Colon Carcinoma Metastatic in the Brain (tissue), 2 donors: ENCODE measurements around a stretch of chr16.

DNA sequence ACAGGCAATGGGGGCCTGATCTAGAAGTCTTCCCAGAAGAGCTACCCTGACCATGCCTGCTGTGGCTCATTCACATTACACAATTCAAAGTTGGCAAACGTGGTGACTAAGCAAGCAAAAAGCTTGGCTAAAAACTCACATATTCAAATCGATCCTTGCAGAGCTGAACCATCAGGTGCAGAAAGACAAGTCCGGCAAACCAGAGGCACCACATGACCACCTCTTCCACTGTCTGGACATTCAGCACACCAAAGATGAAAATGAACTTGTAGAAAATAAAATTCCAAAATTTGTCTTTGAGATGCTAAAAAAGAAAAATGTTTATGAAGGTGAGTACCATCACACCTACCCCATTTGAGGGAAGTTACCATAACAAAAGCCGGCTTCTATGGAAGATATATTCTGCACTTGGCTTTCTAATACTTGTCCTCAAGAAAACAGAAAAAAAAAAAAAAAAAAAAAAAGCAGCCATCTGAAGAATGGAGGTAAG lies 16.0 kb downstream of the AMFR start:
- PRO-cap, 2 experiments: no peak in any of the 2 experiments

- PRO-cap, 2 experiments: no peak in any of the 2 experiments
These were observed 12.1 kb downstream of the MT4 start for GRCh38 chr16:56576775-56577590.

DNA sequence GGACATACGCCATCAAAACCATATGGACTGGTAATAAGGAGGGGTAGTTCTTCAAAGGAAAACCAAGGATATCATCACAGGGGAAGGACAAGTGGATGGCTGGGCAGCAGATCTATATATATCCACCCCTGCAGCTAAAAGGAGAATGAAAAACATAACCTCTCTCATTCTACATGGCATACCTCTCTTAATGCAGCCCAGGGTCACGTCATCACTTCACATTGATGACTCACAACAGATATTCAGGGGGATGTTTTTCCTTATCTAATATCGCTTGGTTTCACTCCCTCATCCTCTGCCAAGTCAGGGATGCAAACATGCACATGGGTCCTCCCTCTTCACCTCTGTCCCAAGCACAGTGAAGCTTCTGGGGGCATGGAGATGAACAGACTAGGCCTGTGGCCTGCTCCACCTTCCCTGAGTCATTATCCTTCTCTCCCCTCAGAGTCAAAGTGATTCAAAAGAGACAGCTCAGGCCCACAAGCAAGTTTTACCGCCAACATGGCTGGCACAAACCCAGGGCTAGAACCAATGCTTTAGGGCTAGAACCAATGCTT lies 2.4 kb upstream of the MT2A start:
- PRO-cap, 2 experiments: no peak in any of the 2 experiments

GRCh38 chr16:56616998-56617761 lies 8.4 kb upstream of the MT1E start:
- PRO-cap, 2 experiments: no peak in any of the 2 experiments

DNA sequence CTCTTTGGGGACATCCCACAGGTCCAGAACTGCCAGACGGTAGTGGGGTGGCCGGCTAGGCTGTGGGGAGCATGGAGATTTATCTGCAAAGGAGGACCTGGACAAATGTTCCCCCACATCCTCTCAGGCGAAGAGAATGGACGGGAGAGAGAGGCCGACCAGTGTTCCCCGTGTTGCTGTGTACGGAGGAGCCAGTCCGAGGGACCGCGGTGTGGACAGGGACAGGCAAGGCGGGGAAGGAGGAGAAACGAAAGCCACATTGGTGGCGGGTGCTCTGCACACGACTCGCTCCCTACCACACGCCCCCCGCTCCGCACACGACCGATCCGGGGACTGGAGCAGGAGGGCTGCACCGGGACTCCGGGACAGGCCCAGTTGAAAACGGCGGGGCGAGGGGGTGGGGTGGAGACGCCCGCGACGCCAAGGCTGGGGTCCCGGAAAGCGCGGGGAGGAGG lies 526 bp upstream of the MT1M start:
- PRO-cap, 2 experiments: no peak in any of the 2 experiments

DNA sequence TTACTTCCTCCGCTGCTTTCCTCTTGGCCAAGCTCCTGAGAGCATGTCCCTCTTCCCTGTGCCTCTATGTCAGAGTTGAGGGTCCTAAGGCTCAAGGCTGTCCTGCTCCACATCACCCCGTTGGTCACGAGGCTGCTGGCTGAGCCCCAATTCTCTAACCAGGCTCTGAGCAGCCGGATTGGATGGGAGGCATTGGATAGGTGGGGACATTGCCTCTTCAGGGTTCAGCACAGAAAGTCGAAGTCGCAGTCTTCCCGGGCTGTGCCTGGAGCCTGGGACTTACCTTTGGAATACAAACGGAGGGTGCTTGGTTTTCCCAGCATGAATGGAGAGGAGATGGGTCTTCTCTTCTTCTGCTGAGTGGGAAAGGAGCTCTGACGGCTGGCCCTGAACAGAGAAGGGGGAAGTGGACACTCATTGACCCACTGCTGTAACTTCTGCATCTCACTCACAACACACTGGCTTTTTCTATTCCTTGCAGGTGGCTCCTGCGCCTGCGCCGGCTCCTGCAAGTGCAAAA lies 471 bp downstream of the MT1H start:
- PRO-cap, 2 experiments: no peak in any of the 2 experiments

DNA sequence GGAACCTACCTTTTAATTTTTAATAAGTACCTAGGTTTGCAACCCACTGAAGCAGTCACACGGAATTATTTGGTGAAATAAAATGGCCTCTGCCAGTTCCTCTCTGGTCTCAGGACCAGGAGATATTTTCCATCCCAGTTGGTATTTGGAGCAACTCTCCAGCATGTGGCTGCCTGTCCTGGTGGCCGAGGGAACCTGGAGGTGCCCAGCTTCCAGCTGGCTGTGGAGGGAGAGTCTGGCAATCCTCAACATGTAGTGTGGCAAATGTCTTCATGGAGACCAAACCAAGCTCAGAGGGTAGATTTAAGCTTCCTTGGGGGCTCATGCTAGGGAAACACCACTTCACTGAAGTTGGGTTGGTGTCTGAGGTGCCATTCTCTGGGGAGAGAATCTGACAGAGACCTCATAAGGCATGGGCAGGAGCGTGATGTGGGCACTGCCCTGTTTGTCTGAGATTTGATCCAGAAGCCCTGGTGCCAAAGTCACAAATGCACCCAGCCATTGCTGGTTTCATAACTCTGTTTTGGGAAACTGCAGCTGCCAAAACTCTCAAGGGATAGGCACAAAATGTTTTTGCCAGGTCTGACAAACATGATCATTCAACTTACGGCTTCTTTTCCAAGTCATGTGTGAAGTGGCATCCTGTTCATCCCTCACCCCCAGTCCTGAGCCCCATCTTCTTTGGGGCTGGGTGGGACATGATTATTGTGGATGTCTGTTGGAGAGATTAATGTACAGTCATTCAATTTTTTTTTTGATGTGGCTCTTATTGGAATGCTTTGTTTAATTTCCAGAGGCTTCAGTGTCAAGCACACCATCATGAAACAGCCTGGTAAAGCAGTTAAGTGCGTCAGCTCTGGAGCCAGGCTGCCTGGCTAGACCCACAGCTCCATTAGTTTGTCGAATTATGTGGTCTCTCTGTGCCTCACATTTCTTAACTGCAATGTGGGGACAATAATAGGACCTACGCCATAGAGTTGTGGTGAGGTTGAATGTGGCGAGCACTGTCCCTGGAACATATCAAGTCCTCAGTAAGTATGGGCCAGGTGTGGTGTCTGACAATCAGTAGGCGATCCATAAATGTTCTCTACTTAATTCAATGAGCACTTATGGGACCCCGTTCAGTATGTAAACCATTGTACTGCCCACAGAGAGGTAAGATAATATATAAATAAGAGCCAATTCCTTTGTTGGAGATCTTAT lies 3.1 kb downstream of the MT1X start:
- PRO-cap, 2 experiments: no peak in any of the 2 experiments

DNA sequence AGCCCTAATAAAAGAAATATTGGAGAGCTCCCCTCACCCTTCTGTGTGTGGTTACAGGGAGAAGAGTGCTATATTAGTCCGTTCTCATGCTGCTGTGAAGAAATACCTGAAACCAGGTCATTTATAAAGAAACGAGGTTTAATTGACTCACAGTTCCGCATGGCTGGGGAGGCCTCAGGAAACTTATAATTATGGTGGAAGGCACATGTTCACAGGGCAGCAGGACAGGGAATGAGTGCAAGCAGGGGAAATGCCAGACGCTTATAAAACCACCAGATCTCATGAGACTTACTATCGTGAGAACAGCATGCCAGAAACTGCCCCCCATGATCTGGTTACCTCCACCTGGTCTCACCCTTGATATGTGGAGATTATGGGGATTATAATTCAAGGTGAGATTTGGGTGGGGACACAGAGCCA lies 1.0 kb upstream of the NUP93 start:
- PRO-cap, 2 experiments: no peak in any of the 2 experiments

DNA sequence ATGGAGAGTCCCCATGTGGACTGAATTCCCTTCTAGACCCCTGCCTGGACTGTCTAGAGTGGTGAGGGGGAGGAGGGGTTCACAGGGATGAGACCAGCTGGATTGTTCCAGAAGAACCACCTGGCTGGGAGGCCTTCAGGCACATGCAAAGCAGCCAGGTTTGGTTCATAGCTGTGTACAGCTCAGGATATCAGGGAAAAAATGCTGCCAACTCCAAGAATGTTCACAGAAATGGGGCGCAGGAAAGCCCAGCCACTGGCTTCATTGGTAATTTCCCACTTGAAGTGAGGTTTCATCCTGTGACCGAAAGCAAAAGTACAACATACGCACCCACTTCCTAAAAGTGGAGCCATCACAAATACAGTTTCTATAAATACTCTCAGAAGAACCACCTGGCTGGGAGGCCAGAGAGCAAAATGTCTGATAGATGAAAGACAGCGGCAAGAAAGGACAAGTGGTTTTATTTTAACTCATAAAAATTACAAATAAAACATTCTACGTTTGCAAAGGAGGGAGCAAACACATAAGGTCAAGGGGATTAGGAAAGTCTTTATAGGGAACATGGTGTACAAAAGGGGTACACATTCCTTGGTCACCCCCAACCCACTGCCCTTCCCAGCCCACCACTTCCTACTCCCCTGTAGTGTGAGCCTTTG lies 14.9 kb upstream of the HERPUD1 start:
- PRO-cap, 2 experiments: no peak in any of the 2 experiments

DNA sequence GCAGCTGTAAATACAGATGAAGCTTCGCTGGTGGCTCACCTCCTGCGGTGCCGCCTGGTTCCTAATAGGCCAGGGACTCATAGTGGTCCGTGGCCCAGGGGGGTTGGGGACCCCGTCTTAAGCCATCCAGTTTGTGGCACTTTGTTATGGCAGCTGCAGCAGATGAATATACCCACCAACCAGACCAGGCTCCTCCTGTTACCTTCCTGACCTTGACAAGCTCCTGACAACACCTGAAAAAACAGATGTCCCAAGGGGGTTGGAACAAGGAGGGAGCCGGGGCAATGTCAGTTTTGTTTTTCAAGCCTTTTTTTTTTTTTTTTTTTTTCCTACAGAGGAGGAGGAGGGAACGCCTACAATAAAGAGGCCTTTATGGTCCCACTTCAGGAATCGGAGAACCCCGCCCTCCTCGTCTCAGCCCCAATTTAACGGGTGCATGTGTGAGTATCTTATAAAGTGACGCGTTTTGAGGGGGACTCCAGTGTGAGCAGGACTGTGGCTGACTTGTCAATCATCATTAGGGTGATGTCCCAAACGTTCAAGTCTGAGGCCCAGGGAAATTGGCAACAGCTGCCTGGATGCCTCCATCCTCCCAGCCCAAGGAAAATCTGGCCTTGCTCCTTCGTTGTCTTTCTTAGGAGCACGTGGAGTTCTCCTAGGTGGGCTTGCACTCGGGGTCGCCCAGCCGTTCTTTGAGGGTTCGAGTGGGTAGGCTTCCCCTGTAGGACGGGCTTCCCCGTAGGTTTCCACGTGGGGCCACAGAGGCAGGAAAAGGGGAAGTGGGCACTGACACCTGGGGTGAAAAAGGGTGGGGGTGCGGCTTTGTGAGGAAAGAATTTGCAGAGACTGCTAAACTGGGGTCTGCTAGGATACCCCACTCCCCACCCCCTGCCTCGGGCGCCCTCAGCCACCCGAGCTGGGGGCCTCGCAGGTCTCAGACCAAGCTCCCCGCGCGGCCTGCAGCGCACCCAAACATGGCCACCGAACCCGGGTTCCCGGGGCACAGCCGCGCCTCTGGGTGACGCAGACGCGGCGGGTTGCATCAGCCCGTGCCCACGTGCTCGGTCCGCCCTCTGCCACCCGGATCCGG lies 668 bp upstream of the HERPUD1 start:
- PRO-cap, 2 experiments: peak in 2 of 2 experiments; most common minus-strand start position 976 of the sequence (in 1)

DNA sequence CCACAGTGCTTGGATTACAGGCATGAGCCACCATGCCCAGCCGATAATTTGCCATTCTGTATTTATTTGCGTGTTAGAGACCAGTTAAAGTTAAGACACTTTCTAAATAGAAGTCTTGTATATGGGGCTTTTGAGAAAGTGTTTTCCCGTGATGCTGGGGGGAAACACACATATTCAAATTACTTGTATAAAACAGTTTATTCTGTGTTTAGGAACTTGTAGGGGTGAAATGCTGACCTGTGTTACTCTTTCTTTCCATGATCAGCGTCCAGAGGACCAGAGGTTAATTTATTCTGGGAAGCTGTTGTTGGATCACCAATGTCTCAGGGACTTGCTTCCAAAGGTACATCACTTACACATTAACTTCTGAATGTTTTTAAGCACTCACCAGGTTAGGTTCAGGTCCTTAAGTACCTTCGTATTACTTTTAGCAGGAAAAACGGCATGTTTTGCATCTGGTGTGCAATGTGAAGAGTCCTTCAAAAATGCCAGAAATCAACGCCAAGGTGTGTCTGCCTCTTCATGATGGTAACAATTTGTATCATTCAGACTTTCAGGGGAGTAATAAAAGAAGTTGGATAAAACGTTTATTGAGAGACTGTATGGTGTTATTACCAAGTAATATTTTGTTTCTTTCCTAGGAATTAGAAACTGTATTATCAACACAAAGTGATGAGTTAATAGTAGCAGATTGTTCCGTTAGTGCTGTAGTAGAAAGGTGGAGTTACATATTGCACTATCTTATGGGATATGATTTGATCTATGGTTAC lies 3.2 kb downstream of the HERPUD1 start:
- PRO-cap, 2 experiments: no peak in any of the 2 experiments

DNA sequence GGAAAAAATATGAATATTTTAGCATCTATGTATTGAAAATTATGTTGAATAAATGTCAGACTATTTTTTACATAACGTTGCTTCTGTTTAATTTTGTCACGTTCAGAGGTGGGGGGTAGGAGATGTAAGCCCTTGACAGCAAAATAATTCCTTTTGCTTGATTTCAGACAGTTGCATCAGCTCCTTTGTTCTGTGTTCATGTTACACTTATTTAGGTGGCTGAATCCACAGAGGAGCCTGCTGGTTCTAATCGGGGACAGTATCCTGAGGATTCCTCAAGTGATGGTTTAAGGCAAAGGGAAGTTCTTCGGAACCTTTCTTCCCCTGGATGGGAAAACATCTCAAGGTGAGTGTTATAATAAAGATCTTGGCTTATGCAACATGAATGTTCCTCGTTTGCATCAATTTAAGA lies 4.5 kb downstream of the HERPUD1 start:
- PRO-cap, 2 experiments: no peak in any of the 2 experiments

GRCh38 chr16:56990588-56991164 lies 1.3 kb downstream of the NLRC5 start:
- PRO-cap, 2 experiments: no peak in any of the 2 experiments

DNA sequence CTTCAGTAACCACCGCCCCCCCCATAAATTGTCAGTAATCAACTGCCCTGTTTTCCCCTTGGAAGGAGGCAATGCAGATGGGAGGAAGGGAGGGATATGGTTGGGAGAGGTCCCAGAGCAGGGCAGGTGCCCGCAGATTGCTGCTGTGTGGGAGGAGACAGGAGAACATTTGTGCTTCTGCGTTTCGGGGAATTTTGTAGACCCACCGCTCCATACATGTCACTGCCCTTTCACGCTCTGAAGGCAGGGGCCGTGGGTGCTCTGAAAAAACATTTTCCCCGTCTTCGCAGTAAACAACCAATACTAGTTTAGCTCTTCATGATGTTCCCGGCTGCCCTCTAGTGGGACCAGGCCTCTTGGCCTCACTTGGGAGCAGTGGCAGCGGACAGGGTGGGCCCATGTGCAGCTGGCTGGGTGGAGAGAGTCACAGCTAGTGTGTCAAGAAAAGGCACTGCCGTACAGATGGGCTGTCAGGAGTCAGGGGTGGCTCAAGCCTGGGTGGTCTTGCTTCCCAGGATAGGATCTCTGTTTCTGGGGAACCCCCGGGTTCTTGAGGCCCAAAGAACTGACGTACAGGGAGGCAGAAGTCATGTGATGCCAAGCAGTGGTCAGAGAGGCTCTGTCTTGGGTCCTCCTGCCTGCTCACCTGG lies 46.6 kb upstream of the CPNE2 start:
- PRO-cap, 2 experiments: no peak in any of the 2 experiments

DNA sequence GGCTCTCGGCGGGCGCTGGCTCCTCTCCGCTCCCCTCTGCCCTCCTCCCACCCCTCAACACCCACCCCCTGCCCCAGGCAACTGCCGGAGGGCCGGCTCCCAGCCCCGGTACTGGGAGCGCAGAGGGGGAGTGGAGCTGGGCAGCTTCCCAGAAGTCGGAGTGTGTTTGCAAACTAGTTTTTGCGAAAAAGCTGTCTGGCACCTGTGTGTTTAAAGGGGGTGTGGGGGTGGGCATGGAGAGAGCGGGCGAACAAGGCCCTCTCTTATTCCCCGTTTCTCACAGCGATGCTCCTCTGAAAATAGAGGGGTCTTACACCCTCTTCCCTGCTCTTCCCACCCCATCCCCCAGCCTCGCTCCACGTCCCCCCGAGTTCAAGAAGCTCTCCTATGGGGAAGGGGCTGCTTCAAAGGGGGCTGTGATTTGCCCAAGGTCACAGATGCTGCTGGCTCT lies 812 bp downstream of the CPNE2 start:
- PRO-cap, 2 experiments: no peak in any of the 2 experiments

- PRO-cap, 2 experiments: no peak in any of the 2 experiments
These were observed 26.8 kb downstream of the CPNE2 start for GRCh38 chr16:57118999-57119682.

GRCh38 chr16:57144911-57145640 lies 40.8 kb downstream of the PSME3IP1 start:
- PRO-cap, 2 experiments: no peak in any of the 2 experiments

- PRO-cap, 2 experiments: no peak in any of the 2 experiments
These were observed 38.2 kb downstream of the PSME3IP1 start for GRCh38 chr16:57147333-57148254.

DNA sequence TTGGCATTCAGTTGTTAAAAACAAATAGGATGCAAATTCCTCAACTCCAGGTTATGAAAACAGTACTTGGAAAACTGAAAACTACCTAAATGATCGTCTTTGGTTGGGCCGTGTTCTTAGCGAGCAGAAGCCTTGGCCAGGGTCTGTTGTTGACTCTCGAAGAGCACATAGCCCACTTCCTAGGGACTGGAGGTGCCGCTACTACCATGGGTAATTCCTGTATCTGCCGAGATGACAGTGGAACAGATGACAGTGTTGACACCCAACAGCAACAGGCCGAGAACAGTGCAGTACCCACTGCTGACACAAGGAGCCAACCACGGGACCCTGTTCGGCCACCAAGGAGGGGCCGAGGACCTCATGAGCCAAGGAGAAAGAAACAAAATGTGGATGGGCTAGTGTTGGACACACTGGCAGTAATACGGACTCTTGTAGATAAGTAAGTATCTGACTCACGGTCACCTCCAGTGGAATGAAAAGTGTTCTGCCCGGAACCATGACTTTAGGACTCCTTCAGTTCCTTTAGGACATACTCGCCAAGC lies 18.5 kb downstream of the RSPRY1 start:
- PRO-cap, 2 experiments: no peak in any of the 2 experiments

GRCh38 chr16:57265951-57266481 lies 18.5 kb downstream of the PLLP start:
- PRO-cap, 2 experiments: peak in 1 of 2 experiments; most common plus-strand start chr16:57266244 (in 1)